Fallopian tube (tissue), 1 donor: ENCODE results near the genes OVOL2 and SEC23B.

DNA sequence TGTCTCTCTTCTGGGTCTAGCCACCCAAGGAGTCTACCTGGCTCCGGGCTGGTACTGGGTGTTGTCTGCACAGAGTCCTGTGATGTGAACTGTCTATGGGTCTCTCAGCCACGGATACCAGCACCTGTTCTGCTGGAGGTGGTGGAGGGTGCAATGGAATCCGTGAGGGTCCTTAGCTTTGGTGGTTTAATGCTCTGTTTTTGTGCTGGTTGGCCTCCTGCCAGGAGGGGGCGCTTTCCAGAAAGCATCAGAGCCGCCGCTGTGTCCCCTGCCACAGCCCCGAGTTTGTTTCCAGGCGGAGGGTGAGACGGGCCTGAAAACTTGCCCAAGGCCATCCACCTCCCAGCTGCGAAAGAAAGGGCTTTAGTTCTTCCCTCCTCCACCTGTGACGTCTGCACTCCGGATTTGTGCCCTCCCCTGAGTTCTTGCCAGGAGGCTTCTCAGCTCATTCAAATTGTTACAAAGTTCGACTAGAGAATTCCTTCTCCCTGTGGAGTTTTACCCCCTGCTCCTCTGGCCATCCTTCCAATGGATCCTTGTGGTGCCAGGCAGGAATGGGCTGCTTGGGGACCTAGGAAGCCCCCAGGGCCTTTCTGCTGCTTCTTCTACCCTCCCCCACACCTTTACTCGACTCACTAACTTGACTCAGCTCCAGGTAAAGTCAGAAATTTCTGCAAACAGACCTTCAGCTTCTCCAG, 873.8 kb downstream of the KIF16B start:
- PRO-cap, result no peak

GRCh38 chr20:16295015-16295520, 278.2 kb downstream of the KIF16B start:
- PRO-cap, result no peak

GRCh38 chr20:16556304-16556925, 16.8 kb downstream of the KIF16B start:
- PRO-cap, result no peak

- PRO-cap, result no peak
These were observed 578 bp downstream of the SNRPB2 start for GRCh38 chr20:16730114-16731094.

DNA sequence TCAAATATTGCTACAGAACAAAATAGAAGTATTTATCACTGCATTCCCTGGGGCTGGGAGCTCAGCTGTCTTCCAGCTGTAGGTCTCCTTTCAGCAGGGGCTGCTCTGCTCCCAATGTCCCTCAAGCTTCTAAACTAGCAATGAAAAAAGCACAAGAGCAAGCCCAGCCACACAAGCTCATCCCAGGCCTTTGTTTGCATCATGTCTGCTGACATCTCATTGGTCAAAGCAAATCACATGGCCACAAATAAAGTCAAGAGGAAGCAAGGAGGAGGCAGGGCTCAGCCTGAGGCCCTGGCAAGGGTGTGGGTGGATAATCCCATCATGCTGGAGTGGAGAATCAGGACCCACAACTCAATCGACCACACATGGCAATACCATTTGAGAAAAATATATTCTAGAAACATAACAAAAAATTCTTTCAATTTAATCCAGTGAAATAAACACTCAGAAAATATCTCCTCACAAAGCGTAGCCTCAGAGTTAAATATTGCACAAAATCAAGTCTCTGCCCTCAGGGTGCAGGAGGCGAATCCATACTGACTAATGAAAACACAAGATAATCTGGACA, 2.3 kb upstream of the BFSP1 start:
- PRO-cap, result no peak

GRCh38 chr20:17565136-17565563, 4.7 kb upstream of the DSTN start:
- PRO-cap, result no peak

DNA sequence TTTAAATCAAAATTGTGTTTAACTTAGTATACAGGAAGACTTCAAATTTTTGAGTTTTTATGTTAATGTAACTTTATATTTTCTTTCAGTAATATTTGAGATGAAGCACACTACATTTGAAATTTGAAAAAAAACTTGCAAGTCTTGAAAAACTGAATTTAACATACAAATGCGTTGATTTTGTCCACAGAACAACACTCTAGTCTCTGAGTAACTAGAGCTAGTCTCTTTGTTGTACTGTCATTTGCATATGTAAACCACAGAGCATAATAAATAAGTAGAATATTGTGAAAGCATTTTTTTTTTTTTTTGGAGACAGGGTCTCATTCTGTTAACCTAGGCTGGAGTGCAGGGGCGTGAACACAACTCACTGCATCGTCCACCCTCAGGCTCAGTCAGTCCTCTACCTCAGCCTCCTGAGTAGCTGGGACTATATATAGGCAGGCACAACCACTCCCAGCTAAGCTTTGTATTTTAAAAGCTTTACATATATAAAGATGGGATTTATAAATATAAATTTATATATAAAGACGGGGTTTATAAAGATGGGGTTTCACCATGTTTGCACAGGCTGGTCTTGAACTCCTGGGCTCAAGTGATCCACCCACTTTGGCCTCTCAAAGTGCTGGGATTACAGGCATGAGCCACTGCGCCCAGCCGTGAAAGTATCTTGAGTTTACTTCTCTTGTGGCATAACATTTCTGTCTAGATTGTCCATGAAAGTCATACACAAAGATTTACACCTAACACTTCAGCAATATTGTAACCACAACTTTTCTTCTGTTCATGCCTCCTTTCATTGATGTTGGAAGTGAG, 5.5 kb downstream of the DSTN start:
- PRO-cap, result no peak

DNA sequence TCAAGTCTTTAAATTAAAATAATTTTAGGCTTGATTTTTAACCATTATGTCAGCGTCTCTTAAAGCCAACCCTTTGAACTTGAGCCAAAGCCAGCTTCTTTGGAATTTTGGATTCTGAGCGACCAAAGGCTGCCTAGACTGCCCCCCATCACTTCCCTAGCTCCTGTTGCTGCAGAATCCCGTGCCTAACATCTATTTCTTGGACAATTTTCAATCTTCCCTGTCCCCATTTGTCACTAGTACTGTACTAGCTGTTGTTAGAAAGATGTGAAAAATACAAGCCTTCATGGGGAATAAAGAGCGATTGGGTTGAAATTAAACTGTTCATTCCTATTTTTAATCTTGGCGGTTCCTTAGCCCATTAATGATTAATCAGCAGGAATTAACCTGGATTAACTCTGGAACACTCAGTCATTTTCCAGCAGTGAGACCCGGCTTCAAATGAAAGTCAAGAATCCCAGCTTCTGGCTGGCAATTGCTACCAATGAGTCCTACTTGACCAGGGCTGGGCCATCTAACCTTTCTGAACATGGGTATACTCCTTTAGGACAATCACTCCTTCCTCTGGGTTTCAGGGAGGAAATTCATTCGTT, 1.3 kb upstream of the RRBP1 start:
- PRO-cap, result no peak

- PRO-cap, result no peak
These were observed 125.5 kb downstream of the BANF2 start for GRCh38 chr20:17825223-17825760.

- PRO-cap, result no peak
These were observed 31.8 kb downstream of the SNX5 start for GRCh38 chr20:17936635-17937295.

GRCh38 chr20:18005224-18006526, 36.9 kb downstream of the MGME1 start:
- PRO-cap, result no peak

GRCh38 chr20:18018365-18018984, 39.2 kb downstream of the OVOL2 start:
- PRO-cap, result no peak

GRCh38 chr20:18057403-18058321, at the start of gene OVOL2:
Gene OVOL2 (minus strand): TSS chr20:18057916.
- PRO-cap, result bidirectional peak, plus-strand start at chr20:18057972, minus-strand start at chr20:18057885

DNA sequence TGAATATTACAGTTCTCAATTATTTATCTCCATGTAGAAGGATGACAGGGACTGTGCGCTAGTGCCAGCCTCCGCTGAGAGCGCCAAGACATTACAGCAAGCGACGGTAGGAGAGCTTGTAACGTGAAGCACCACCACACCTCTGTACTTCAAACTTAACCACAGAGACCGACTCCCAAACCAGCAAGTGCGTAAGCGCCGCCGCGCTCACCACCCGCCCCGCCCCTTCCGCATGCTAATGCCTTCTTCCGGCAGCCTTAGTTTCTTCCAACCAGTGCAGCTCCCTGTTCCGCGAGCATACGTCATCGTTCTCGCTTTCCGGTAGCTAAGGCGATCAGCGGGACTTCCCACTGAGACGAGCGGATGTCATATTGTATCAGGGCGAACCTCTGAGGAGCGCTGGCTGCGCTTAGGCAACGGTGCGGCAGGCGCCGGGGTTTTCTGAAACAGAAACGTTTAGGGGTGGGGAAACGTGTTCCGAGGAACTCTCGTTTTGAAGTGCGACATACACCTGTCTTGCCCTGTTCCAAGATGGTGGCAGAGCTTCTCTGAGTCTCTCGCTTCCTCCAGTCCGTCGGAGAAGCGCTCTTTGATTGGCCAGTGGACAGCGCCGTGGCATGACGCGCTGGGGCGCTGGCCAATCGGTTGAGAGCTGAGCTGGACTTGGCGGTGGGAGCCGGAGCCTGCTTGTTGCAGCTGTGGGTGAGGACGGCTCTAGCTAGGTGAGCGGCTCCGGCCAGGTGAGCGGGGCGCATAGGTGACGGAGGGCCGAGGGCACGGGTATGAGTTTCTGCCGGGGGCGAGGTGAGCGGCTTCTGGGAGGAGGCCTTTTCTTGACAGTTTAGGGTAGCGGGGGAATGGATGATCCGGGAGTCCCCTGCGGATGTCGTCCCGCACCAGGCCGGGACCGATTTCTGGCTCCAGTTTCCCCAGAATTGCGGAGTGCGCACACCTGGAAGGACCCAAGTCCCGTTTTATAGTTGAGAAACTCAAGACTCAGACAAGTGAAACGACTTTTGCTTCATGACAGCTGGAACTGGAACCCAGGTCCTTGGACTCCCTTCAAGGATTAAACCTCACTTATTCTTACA, at the start of gene SEC23B:
Gene SEC23B, plus strand, starts transcription at position 690 of the 1,091 bp plus-strand sequence.
- PRO-cap, result bidirectional peak, plus-strand start at position 314 of the sequence, minus-strand start at position 170 of the sequence; bidirectional peak, plus-strand start at position 690 of the sequence, minus-strand start at position 533 of the sequence

DNA sequence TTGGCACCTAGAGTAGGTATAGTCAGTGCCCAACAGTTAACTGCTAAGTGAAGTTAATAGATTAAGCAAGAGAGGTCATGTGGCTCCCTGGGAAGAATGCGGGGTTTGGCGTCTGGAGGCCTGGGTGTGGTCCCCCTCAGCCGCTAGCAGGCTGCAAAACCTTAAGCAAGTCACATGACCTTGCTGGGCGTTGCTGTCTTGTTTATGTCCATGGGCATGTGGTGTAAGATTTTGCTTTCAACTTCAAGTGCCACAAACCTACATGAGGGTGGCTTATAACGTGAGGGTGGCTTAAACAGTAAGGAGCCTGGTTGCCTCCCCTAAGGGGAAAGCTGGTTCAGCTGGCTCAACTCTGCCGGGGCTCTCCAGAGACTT, 75.5 kb upstream of the SCP2D1 start:
- PRO-cap, result no peak

GRCh38 chr20:19232644-19233385, 20.4 kb downstream of the SLC24A3 start:
- PRO-cap, result unidirectional peak, plus-strand start at chr20:19233259

DNA sequence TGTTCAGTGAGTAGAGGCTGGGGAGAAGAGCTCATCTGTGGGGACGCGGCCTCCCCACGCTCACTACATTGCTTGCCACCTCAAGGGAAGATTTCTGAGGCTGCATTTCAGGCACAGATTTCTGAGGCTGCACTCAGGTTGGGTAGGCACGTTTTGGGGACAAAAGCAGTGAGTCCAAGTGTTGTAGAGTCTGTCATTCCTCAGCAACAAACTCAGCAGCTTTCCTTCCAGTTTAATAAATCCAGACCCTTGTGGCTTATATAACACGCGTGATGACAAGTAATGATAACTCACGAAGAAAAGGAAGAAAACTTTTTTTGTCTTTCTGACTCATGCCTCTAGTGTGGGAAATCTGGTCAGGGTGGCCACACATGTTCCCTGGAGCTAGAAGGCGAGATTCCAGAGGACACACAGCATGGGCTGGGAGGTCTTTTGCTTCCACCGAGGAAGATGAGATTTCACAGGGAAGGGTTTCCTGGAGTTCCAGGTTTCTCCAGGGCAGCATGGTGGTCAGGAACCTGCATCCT, 41.9 kb downstream of the SLC24A3 start:
- PRO-cap, result no peak

- PRO-cap, result no peak
These were observed 16.5 kb downstream of the RIN2 start for GRCh38 chr20:19774597-19774896.

GRCh38 chr20:19795536-19796284, 37.7 kb downstream of the RIN2 start:
- PRO-cap, result no peak

DNA sequence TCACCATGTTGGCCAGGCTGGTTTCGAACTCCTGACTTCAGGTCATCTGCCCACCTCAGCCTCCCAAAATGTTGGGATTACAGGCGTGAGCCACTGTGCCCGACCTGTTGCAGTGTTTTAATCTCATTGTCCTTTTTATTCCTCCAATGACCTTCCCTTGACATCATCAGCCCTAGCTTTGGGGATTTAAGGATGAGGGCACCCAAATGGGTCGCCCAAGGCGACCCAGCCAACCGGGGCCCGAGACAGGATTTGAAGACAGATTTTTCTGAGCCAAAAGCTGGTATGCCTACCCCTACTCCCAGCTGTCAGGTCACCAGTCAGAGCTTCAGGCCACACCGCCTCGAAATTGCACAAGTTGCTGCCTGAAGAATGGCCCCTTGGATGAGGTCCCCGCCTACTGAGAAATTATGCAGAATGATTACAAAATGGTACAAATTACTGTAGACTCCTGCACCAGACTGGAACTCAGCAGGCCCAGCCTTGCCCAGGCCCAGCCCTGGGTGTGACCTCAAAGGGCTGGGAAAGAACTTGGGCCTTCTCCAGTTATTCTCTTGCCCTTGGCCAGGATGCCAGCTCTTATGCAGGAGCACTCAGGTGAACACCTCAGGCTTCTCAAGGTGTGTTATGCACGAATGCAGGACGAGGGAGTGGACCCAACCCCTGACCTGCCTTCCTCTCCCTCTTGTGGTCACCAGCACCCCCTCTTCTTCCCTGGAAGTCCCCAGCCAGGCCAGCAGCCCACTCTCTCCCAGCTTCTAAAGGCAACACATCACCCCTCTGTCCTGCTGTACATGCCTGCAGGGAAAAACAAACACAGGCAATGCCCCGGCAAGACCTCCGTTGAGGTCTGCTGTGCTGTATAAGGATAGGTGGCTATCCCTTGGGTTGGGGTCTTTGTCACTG, 88.8 kb upstream of the NAA20 start:
- PRO-cap, result no peak